ENCODE measurements around the genes GOLGA6L2 and NDN.

DNA sequence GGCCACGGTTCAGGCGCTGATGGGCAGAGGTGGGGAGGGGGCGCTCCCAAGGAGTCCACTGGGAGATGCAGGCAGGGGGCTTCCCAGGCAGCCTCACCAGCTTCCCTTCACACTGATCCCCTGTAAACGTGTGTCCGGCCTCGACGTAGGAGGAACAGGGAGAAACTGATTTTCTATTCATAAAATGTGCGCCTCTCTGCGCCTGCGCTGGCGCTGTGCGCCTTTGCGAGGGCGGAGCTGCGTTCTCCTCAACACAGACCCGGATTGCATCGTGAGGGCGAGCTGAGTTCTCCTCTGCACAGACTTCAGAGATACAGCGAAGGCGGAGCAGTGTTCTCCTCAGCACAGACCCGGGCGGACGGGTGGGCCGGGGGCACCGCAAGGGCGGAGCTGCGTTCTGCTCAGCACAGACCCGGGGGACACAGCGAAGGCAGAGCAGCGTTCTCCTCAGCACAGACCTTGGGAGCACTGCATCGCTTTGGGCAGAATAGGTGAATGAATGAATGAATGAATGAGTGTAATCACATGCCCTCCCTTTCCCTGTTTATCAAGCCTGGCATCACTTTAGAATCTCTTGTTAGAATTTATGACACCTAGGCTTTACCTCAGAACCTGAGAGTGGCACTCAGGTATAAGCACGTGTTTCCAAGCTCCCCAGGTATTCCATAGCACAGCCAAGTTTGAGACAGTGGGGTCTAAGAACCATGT, 259.0 kb downstream of the GOLGA6L6 start:
- PRO-cap, 2 experiments, result no peak in any of the 2 experiments
- RAMPAGE, long total RNA, 4 experiments, result no peak in any of the 4 experiments

GRCh38 chr15:22238314-22238997, 144.1 kb downstream of the OR4N4 start:
- PRO-cap, 2 experiments, result no peak in any of the 2 experiments
- RAMPAGE, long total RNA, 4 experiments, result no peak in any of the 4 experiments

DNA sequence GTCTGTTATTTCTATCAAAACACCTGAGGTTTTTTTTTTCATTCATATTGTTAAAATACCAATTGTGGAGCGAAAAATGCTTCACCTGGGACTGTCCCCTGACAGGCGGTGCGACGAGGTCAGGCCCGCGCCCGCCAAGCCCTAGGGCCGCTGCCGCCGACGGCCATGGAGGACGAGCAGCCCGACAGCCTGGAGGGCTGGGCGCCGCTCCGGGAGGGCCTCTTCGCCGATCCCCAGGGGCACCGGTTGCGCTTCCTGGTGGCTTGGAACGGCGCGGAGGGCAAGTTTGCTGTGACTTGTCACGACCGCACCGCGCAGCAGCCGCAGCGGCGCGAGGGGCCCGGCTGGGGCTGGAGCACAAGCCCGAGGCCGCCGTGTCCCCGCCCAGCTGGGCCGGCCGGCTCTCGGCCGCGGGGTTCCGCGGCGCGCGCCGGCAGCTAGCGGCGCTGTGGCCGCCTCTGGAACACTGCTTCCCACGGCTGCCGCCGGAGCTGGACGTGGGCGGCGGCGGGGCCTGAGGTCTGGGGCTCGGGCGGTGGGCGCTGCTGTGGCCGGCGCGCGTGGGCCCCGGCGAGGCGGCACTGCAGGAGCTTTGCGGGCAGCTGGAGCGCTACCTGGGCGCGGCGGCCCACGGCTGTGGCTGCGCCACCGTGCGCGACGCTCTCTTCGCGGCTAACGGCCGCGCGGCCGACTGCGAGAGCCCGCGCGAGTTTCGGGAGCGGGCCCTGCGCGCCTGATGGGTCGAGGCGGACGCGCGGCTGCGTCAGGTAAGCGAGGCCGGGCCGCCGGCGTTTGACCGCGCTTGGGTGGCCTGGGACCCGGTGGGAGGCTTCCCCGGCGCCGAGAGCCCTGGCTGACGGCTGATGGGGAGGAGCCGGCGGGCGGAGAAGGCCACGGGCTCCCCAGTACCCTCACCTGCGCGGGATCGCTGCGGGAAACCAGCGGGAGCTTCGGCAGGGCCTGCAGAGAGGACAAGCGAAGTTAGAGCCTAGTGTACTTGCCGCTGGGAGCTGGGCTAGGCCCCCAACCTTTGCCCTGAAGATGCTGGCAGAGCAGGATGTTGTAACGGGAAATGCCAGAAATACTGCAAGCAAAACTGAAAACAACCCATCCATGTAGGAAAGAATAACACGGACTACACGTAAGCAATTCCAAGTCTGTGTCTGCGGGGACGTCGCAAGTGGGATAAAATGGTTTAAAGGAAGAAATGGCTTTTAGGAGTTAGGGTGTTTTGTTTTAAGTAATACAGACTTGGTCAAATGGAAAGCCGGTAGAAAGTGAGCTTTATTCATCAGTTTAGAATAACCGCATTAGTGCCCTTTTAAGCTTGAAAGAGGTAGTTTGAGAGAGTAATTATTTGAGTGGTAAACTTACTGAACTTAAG, 121.8 kb upstream of the NIPA1 start:
- PRO-cap, 2 experiments, result peak in 1 of 2 experiments; most common plus-strand start position 436 of the sequence (in 1); most common minus-strand start position 450 of the sequence (in 1)
- RAMPAGE, long total RNA, 4 experiments, result no peak in any of the 4 experiments

DNA sequence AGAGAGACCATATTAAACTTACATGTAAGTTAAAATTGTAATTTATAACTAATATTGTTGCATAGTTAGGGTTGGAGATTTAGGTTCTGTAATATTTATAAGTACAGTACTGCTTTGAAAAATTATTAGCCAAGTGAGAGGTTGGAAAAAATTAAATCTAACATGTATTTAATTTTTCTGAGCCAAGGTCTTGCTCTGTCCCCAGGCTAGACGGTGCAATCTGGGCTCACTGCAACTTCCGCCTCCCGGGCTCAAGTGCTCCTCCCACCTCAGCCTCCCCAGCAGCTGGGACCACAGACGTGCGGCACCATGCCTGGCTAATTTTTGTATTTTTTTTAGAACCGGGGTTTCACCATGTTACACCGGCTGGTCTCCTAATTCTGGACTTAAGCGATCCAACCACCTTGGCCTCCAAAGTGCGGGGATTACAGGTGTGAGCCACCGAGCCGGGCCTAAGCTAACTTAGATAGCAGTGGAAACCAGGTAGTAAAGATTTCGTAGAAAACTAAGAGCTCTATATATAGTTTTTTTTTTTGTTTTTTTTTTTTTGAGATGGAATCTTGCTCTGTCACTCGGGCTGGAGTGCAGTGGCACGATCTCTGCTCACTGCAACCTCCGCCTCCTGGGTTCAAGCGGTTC, 1.4 kb downstream of the NIPA2 start:
- PRO-cap, 2 experiments, result no peak in any of the 2 experiments
- RAMPAGE, long total RNA, 4 experiments, result no peak in any of the 4 experiments

- PRO-cap, 2 experiments, result no peak in any of the 2 experiments
- RAMPAGE, long total RNA, 4 experiments, result no peak in any of the 4 experiments
These were observed 57.1 kb downstream of the NIPA2 start for GRCh38 chr15:22895274-22896189.

DNA sequence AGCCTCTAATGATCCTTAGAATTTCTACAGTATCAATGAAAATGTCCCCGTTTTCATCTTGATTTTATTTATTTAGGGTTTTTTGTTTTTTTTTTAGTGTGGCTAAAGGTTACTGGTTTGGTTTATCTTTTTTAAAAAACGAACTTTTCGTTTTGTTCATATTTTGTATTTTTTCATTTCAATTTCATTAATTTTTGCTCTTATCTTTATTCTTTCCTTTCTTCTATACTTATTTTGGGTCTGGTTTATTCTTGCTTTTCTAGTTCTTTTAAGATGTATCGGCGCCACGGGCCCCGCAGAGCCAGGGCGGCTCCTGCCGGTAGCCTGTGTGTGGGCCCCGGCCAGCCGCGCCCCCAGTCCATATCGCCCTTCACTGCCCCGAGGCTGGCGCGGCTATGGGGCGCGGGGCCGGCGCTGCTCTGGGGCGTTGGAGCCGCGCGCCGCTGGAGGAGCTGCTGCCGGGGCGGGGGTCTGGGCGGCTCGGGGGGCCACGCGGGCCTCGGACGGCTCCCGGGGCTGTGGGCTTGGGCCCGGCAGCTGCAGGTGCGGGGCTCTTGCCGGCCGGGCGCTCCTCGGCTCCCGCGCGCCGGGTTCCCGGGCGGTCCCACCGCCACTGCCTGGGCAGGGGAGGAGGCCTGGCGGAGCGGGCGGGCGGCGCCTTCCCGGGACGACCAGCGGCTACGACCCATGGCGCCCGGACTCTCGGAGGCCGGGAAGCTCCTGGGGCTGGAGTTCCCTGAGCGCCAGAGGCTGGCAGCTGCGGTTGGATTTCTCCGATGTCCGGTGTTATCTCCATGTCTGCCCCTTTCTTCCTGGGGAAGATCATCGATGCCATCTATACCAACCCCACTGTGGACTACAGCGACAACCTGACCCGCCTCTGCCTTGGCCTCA, 43.2 kb upstream of the GOLGA6L1 start:
- PRO-cap, 2 experiments, result no peak in any of the 2 experiments
- RAMPAGE, long total RNA, 4 experiments, result no peak in any of the 4 experiments

- PRO-cap, 2 experiments, result no peak in any of the 2 experiments
- RAMPAGE, long total RNA, 4 experiments, result no peak in any of the 4 experiments
These were observed 89.2 kb upstream of the GOLGA6L1 start for GRCh38 chr15:23225789-23226323.

GRCh38 chr15:23447114-23447383, at the start of gene GOLGA6L2:
TSS of gene GOLGA6L2 (minus strand) at chr15:23447243.
- PRO-cap, 2 experiments, result no peak in any of the 2 experiments
- RAMPAGE, long total RNA, 4 experiments, result no peak in any of the 4 experiments

DNA sequence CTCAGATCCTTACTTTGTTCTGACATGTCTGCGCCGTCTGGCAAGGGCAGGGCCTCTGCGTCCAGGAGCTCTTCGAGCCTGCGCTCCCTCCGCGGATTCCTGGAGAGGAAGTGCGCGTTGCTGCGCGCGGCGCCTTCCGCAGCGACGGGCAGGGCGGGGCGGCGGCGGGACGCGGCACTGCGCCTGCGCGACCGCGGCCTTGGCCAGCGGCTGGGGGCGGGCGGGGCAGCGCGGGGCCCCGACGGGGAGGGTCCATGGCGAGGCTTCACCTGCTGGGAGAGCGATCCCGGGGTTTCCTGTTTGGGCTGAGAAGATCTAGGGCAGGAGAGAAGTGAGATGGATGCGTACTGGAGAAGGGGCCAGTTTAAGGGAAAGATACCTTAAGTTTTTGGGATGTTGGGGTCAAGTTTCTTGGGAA, at the start of gene NDN:
NDN (minus strand) TSS at position 114 of the 418 bp plus-strand sequence.
- PRO-cap, 2 experiments, result peak in 2 of 2 experiments; most common minus-strand start position 101 of the sequence (in 2)
- RAMPAGE, long total RNA, 4 experiments, result start-site peak on the minus strand in 3 of 4 experiments, centred at positions 95 to 111 of the sequence, 13 to 84 reads per replicate

DNA sequence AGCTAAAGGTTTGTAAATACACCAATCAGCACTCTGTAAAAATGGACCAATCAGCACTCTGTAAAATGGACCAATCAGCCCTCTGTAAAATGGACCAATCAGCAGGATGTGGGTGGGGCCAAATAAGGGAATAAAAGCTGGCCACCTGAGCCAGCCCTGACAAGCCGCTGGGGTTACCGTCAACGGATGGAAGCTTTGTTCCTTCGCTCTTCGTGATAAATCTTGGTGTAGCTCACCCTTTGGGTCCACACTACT, 69.8 kb upstream of the NDN start:
- PRO-cap, 2 experiments, result no peak in any of the 2 experiments
- RAMPAGE, long total RNA, 4 experiments, result no peak in any of the 4 experiments

- PRO-cap, 2 experiments, result no peak in any of the 2 experiments
- RAMPAGE, long total RNA, 4 experiments, result no peak in any of the 4 experiments
These were observed 210.5 kb upstream of the NDN start for GRCh38 chr15:23897505-23898074.

GRCh38 chr15:24260944-24261311, 414.6 kb upstream of the NPAP1 start:
- PRO-cap, 2 experiments, result no peak in any of the 2 experiments
- RAMPAGE, long total RNA, 4 experiments, result no peak in any of the 4 experiments

GRCh38 chr15:24477256-24477938, 198.2 kb upstream of the NPAP1 start:
- PRO-cap, 2 experiments, result no peak in any of the 2 experiments
- RAMPAGE, long total RNA, 4 experiments, result no peak in any of the 4 experiments

DNA sequence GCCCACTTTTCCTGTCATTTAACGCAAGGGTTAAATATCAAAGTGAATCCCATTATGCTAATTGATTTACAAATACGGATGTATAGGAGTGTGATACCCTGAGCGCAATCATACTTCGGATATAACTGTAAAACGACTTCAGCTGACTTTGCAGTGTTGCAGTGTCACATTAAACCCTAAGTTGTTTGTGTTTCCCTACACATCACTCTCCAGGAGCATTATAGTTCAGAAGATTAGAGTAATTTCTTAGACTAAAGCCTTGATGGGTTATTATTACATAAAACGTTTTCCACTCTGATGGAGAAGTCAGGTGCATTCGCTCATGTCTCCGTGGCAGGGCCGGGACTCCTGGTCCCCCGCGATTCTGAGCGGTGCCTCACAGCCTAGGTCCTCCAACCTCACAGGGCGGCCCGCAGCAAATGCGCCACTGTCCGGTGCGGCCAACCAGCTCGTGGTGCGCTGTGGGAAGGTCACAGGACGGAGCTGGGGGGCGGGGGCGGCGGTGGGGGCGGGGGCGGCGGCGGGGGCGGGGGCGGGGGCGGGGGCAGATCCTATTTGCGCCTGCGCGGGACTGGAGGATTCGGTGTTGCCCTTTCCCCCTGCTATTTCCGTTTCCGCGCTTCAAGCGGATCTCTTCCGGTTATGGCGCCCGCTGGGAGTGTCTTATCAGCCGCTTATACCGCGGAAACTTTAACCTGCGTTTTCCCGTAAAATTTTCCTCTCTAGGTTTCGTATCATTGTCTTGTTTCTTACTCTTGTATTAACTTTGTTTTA, 106.9 kb upstream of the SNRPN start:
- PRO-cap, 2 experiments, result no peak in any of the 2 experiments
- RAMPAGE, long total RNA, 4 experiments, result no peak in any of the 4 experiments

DNA sequence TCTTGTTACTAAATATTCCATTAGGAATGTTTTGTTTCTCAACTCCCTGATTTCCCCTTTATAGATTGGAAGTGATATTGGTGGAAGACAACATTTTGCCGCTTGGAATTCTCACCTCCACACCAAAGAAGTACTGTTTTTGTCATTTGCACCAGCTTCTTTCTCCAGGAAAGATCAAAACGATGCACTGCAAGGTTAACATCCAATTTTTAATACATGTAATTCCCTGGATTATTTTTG, 156.8 kb downstream of the SNRPN start:
- PRO-cap, 2 experiments, result no peak in any of the 2 experiments
- RAMPAGE, long total RNA, 4 experiments, result no peak in any of the 4 experiments

GRCh38 chr15:25568947-25569173, 130.0 kb upstream of the UBE3A start:
- PRO-cap, 2 experiments, result no peak in any of the 2 experiments
- RAMPAGE, long total RNA, 4 experiments, result no peak in any of the 4 experiments

- PRO-cap, 2 experiments, result no peak in any of the 2 experiments
- RAMPAGE, long total RNA, 4 experiments, result no peak in any of the 4 experiments
These were observed 75.0 kb downstream of the ATP10A start for GRCh38 chr15:25788261-25788464.

GRCh38 chr15:25830630-25831677, 32.2 kb downstream of the ATP10A start:
- PRO-cap, 2 experiments, result no peak in any of the 2 experiments
- RAMPAGE, long total RNA, 4 experiments, result no peak in any of the 4 experiments

DNA sequence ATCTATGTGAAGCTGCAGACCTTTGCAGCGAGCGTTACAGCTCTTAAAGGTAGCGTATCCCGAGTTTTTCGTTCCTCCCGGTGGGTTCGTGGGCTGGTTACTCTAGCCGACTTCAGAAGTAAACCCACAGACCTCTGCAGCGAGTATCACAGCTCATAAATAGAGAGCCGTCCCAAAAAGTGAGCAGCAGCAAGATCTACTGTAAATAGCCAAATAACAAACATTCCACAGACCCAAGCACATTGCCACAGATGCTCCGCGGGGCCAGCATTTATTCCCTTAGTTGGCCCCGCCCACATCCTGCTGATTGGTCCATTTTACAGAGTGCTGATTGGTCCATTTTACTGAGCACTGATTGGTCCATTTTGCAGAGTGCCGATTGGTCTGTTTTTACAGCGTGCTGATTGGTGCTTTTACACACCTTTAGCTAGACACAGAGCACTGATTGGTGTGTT, 17.2 kb upstream of the GABRB3 start:
- PRO-cap, 2 experiments, result no peak in any of the 2 experiments
- RAMPAGE, long total RNA, 4 experiments, result no peak in any of the 4 experiments

DNA sequence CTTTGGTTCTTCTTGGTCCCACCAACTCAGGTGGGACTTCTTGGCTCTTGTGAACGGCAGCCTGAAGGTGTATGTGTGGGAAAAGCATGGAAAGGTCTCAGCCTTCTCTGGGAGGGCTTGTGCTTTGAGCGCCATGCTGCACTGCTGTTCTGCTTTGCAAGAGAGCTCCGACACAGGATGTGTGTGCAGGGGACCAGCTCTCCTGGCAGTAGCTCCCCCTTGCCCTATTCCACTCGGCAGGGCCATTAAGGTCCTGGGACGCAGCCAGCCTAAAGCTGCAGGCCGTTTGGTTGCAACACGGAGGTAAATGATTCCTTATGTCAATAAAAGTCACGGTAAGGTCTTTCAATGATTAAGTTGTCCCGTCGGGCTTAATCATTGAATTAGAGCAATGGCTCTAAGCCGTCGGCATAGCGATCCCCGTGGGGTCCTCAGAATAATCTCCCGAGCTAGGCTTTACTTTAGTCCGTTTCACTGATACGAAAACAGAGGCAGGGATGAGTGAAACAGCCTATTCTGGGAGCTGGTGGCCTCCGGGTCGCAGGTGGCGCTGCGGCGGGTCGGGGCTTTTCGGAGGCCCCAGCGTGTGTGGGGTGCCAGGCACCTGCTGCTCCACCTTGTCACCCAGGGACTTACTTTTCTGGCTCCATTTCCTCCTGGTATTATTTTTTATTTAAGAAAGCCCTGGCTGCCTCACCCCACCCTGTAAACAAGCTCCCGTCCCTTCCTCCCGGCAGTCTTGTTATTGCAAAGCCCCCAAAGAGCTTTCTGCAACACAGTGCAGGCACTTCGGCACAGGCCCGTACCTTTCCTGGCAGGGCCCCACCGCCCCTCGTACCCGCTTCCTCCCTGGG, 525.2 kb downstream of the OCA2 start:
- PRO-cap, 2 experiments, result no peak in any of the 2 experiments
- RAMPAGE, long total RNA, 4 experiments, result no peak in any of the 4 experiments